Sciatic nerve (tissue), 1 donor: ENCODE results near the genes C1orf68, LCE1C, SPRR5 and S100A7.

DNA sequence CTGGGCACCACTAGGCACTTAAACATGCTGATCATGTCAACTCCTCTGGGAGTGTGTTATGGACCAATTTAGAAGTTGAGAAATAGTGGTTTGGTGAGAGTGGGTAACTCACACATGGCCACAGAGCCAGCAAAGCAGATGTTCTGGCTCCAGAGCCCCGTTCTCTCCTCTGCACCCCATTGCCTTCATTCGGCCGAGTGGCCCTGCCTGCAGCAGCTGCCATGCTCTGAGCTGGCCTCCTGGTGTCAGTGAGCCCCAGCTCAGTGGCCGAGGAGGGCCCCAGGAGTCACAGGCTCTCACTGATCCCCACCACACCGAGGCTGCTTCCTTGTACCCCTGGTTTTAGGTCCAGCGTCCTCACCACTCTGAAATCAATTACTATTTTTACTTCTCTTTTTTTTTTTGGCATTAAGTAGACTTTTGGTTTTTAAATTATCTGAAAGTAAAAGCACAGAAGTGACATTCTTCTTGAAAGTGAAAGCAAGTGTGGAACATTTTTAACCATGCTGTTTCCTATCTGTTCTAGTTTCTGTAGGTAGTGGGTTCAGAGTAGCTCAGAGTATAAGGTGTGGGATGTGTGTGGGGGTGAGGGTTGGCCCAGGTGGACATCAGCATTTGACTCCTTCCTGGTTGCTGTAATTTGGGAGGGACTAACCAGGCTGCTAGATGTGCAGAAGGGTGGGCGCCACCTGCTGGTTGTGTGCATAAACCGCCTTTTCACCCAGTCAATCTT lies 45.9 kb upstream of the CRNN start:
- PRO-cap, result unidirectional peak, plus-strand start at position 266 of the sequence

GRCh38 chr1:152719274-152719628 lies at the start of gene C1orf68:
Gene C1orf68, plus strand, starts transcription at chr1:152719522.
- PRO-cap, result no peak

GRCh38 chr1:152806475-152806802 lies at the start of gene LCE1C:
Gene LCE1C, minus strand, starts transcription at chr1:152806651.
- PRO-cap, result no peak

DNA sequence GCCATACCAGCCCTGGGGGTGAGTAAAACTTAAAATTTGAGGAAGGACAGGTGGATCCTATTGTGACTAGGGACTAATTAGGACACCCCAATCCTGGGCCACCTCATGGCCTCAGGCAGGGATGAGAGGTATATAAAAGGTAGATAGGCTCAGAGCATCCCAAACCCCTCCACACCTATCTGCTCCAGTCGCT lies at the start of gene SPRR5:
SPRR5 (plus strand) TSS at position 162 of the 193 bp plus-strand sequence.
- PRO-cap, result no peak

DNA sequence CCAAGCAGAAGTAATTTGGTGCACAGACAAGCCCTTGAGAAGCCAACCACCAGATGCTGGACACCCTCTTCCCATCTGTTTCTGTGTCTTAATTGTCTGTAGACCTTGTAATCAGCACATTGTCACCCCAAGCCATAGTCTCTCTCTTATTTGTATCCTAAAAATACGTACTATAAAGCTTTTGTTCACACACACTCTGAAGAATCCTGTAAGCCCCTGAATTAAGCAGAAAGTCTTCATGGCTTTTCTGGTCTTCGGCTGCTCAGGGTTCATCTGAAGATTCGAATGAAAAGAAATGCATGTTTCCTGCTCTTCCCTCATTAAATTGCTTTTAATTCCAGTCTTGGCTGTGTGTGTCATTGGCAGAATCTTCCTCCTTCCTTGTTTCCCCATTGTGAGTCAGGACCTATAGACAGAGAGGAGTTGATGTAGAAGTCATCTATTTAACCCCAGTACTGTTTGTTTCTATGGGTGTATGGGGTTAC lies 2.0 kb downstream of the SPRR3 start:
- PRO-cap, result no peak

DNA sequence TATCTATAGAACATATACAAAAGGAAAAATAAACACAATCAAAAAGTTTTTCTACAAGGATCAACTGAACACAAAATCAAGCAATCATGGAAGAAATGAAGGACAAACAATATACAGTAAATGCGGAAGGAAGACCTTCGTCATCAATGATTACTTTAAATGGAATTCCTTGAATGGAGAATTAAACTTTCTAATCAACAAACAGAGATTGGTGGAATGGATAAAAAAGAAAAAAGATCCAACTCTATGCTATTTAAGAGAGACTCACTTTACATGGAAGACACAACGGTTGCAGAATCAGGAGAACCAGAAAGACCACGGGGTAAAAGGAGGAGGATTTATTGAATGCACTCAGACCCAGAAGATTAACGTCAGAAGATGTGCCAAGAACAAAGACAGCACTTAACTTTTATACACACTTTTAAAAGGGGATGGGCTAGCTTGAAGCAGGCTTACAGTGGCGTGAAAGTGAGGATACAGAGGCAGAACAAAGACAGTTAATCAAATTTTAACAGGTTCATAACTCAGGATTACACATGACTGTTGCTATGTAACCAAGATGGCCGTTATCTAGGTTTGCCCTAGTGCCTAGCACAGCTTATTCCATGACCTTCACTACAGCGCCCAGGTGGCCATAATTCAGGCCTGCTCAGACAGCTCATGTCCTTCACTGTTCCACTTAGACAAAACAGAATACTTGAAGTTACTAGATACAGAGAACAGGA lies 5.9 kb upstream of the SPRR2F start:
- PRO-cap, result no peak

- PRO-cap, result no peak
Observed at GRCh38 chr1:153460441-153460879, at the start of gene S100A7. Gene S100A7, minus strand, starts transcription at chr1:153460651.

DNA sequence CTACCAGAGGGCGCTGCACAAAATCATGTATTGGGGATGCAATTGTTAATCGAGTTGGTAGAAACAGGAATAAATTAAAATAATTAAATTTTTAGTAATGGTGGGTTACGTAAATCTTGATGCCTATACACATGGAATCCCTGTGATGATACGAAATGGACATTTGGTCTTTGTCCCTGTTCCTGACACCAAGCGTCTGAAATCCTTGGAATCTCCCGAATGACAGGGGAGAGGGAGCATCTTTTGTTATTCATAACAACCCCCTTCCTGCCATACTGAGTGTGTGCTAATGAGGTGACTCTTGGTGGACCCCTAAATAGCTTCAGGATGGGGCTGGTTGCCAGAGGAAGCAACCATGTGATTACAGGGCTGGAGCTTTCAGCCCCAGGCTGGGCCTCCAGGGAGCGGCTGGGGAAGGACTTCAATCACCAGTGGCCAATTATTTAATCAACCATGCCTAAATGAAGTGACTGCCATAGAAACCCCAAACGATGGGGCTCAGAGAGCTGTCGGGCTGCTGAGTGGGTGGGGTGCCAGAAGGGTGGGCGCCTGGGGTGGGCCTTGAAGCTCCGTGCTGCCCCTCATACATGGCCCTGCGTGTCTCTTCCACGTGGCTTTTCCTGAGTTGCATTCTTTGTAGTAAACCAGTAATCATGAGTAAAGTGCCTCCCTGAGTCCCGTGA lies 5.8 kb upstream of the S100A7 start:
- PRO-cap, result no peak

GRCh38 chr1:153561249-153561850 lies 4.3 kb downstream of the S100A2 start:
- PRO-cap, result no peak

- PRO-cap, result bidirectional peak, plus-strand start at chr1:153568892, minus-strand start at chr1:153568643
Observed at GRCh38 chr1:153568297-153569090, 2.9 kb upstream of the S100A2 start.

DNA sequence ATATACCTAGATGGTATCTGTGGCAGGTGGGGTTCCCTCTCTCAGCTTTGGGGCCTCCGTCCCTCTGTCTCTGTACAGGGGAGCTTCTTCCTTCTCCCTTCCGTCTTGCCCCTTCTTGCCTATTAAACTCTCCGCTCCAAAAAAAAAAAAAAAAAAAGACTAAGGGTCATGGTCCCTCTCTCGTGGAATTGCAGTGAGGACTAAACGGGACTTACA lies 6.6 kb downstream of the S100A16 start:
- PRO-cap, result no peak

GRCh38 chr1:153679776-153680468 lies 1.4 kb downstream of the NPR1 start:
- PRO-cap, result no peak

DNA sequence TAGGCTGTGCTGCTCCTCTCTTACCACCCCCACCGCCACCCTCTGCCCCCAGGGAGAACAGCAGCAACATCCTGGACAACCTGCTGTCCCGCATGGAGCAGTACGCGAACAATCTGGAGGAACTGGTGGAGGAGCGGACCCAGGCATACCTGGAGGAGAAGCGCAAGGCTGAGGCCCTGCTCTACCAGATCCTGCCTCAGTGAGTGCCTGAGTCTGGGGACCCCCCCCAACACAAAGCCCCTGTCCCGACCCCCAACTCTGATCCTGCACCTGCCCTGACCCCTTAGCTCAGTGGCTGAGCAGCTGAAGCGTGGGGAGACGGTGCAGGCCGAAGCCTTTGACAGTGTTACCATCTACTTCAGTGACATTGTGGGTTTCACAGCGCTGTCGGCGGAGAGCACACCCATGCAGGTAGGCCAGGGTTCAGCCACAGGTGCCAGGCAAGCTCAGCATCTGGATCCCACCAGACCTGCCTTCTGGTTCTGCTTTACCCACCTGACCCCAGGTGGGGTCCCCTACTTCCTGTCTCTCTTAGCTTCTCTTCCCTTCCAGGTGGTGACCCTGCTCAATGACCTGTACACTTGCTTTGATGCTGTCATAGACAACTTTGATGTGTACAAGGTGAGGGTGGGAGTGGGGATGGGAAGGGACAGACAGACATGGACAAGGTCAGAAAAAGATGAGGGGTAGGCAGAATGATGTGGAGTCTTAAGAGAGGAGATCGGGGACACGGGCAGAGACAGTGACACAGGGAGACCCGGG lies 10.6 kb downstream of the NPR1 start:
- PRO-cap, result no peak

GRCh38 chr1:153802585-153802913 lies 27.3 kb downstream of the SLC27A3 start:
- PRO-cap, result no peak

DNA sequence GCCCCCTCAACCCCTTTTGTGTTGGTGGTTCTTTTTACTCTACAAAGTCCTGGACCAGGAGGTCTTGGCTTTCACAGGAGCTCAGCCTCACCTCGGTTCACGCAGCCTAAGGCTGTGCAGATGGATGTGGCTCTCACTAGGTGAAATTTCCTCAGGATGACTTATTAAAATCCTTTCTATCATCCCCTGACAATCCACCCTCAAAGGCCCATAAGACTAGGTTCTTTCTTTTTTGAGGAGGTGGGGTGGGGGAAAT lies 30.5 kb downstream of the SLC27A3 start:
- PRO-cap, result no peak

DNA sequence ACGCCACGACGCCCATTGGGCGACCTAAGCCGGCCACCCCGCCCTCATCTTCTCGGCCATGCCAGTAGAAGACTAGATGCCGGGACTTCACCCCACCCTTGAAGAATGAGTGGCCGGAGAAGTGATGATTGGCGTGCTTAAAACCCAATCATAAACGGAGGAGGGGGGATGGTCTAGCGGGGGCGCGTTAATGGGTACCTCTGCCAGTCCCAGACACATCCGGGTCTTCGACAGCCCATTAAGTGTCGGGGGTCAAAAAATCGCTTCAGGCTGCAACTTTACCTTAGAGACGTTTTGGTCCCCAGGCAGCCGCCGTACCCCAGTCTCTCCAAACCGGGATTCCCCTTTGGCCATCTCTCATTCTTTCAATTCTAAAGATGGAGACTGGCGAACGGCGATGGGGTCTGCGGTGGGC lies 252 bp upstream of the GATAD2B start:
- PRO-cap, result bidirectional peak, plus-strand start at position 153 of the sequence, minus-strand start outside the sequence; unidirectional peak, plus-strand start at position 374 of the sequence

GRCh38 chr1:153932222-153933037 lies 9.7 kb upstream of the GATAD2B start:
- PRO-cap, result no peak

DNA sequence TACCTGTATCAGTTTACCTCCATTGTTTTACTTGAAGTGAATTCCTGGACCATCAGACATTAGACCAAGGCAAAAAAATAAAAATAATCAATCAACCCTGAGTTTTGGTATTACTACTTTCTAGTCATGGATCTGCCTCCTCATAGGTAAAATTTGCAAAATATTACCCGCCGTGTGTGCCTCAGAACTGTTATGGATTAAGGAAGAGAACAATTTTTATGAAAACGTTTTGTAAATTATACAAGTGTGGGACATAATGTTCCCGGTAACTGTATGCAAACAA lies 926 bp upstream of the CREB3L4 start:
- PRO-cap, result no peak

DNA sequence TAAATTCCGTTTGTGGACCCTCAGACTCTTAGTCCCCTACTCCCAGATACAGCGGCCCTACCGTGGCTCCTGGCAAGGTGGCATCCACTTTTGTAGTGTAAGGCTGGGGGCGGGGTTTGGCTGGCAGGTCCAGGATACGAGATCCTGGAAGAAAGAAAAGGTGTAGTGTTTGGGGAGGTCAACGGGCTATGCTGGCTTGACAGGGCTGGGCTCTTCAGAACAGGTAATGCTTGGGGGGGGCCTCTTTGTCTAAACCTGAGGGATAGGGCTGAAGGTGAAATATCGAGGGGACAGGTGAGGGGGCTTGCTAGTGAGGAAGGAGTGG lies 348 bp downstream of the CREB3L4 start:
- PRO-cap, result bidirectional peak, plus-strand start at position 165 of the sequence, minus-strand start at position 64 of the sequence

DNA sequence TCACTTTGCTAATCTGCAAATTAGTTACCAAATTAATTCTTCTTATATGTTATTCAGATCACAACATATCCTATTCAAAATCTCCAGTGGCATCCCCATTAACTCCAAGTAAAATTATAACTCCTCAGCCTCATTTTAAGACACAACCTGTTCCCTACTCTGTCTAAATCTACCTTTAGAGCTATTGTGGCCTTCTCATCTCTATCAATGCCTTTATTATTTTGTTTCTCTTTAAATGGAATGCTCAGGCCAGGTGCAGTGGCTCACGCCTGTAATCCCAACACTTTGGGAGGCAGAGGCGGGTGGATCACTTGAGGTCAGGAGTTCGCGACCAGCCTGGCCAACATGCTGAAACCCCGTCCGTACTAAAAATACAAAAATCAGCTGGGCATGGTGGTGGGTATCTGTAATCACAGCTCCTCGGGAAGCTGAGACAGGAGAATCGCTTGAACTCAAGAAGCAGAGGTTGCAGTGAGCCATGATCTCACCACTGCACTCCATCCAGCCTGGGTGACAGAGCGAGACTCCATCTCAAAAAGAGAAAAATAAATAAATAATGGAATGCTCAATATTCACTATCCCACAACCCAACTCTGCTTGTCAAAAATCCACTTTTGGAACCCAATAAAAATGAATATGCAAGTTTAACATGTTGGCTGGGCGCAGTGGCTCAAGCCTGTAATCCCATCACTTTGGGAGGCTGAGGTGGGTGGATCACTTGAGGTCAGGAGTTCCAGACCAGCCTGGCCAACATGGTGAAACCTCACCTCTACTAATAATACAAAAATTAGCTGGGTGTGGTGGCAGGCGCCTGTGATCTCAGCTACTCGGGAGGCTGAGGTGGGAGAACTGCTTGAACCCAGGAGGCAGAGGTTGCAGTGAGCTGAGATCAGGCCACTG lies 26.8 kb downstream of the TPM3 start:
- PRO-cap, result no peak